Uterus (tissue), 7 donors: ENCODE results near the genes ASB11 and SYAP1.

DNA sequence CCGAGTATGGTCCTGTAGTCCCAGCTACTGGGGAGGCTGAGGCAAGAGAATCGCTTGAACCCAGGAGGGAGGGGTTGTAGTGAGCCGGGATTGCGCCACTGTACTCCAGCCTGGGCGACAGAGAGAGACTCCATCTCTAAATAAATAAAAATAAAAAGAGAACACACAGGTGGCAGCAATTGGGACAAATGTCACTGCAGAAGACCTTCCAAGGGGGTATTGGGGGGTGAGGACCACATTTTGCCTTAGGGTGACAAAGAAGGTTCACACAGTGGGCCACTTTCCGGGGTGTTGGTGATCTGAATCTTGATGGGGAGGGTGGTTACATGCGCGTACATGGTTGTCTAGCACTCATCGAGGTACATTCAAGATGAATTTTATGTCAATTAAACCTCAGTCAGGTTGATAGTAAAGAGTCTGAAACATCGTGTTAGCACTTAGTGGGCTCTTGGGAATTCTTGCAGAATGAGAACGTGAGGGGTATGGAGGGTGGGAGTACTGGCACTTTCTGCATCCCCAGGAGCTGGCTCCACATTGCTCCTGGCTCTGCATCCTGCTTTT is 20.5 kb upstream of the TMSB4X start:
- PRO-cap, 4 experiments = no peak in any of the 4 experiments
- RAMPAGE, long total RNA, 2 experiments = no peak in any of the 2 experiments
- RRBS = no CpG with 5 or more reads among the region's 11 CpGs

DNA sequence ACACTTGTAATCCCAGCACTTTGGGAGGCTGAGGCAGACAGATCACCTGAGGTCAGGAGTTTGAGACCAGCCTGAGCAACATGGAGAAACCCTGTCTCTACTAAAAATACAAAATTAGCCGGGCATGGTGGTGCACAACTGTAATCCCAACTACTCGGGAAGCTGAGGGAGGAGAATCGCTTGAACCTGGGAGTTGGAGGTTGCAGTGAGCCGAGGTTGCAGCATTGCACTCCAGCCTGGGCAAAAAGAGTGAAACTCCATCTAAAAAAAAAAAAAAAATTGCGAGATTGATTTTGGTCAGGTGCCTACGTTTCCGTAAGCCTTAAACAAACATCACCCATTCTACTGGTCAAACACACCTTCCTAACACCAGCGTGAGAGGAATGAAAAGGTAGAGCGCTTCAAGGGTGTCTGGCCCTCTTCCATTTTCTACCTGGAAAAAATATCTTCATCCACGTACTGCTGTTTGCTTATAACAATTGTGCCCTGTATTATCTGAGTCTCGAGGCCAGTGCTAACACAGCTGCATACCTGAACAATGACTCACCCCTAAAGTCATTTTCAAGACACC is 13.7 kb downstream of the TMSB4X start:
- PRO-cap, 4 experiments = no peak in any of the 4 experiments
- RAMPAGE, long total RNA, 2 experiments = no peak in any of the 2 experiments
- RRBS = no CpG with 5 or more reads among the region's 11 CpGs

DNA sequence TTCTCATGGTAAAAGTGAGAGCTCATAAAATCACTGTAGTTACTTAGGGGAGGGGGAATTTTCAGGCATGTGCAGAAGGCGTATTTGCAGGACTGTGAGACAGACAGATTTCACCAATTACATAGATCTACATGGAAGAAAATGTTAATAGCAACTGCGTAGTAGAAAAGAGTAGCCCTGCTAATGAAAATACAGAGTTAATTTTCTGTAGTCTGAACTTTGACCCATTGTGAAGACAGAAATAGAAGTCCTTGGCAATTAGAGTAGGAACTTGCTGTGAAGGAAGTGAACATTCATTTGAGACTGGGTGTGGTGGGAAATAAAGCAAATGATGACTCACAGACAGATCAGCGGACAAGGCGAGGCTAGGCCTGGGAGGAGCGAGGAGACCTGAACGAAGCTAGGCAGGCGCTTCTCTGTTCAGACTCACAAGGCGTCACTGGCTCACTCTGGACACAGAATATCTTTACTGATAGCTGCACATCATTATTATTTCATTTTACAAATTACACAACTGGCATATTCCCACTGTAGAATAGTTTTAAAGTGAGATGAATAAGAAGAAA is 57.2 kb upstream of the FAM9C start:
- PRO-cap, 4 experiments = peak in 4 of 4 experiments; most common plus-strand start position 437 of the sequence (in 3); most common minus-strand start position 294 of the sequence (in 1)
- RAMPAGE, long total RNA, 2 experiments = no peak in any of the 2 experiments
- RRBS = no CpG with 5 or more reads among the region's 8 CpGs

- PRO-cap, 4 experiments = no peak in any of the 4 experiments
- RAMPAGE, long total RNA, 2 experiments = no peak in any of the 2 experiments
- RRBS = no CpG with 5 or more reads among the region's 6 CpGs
Observed at GRCh38 chrX:13167876-13168273, 123.5 kb upstream of the FAM9C start.

- PRO-cap, 4 experiments = no peak in any of the 4 experiments
- RAMPAGE, long total RNA, 2 experiments = no peak in any of the 2 experiments
- RRBS = no CpG with 5 or more reads among the region's 12 CpGs
Observed at GRCh38 chrX:13201643-13202194, 118.1 kb downstream of the ATXN3L start.

- PRO-cap, 4 experiments = no peak in any of the 4 experiments
- RAMPAGE, long total RNA, 2 experiments = no peak in any of the 2 experiments
- RRBS = no CpG with 5 or more reads among the region's 3 CpGs
Observed at GRCh38 chrX:13224267-13224589, 95.6 kb downstream of the ATXN3L start.

- PRO-cap, 4 experiments = peak in 4 of 4 experiments; most common minus-strand start chrX:13379387 (in 4)
- RAMPAGE, long total RNA, 2 experiments = start-site peak on the minus strand in 2 of 2 experiments, at chrX:13379349-13379391 at its widest, 56 to 150 reads per replicate
- RRBS = no CpG with 5 or more reads among the region's 31 CpGs
Observed at GRCh38 chrX:13379096-13379784, 59.4 kb upstream of the ATXN3L start.

DNA sequence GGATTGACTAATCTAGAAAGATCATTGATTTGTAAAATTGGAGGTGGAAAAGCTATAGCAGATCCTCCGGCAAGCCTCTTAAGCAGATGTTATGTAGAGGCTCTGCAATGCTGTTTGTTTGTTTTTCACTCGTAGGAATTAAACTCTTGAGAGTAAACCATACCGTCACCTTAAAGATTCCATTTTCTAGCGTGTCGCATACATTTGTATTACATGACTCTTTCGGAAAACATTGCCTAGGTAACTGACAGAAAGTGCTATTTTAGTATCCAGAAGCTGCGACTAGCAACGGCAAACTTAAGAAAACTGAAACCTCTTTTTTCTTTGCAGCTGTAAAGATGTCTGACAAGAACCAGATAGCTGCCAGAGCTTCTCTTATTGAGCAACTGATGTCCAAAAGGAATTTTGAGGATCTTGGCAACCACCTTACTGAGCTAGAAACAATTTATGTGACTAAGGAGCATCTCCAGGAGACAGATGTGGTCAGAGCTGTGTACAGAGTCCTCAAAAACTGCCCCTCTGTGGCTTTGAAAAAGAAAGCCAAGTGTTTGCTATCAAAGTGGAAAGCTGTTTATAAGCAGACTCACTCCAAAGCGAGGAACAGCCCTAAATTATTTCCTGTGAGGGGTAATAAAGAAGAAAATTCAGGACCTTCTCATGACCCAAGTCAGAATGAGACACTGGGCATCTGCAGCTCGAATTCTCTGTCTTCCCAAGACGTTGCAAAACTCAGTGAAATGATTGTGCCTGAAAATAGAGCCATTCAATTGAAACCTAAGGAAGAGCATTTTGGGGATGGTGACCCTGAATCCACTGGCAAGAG is 9.4 kb downstream of the TCEANC start:
- PRO-cap, 4 experiments = peak in 3 of 4 experiments; most common plus-strand start position 469 of the sequence (in 1); most common minus-strand start position 284 of the sequence (in 2)
- RAMPAGE, long total RNA, 2 experiments = no peak in any of the 2 experiments
- RRBS = 52% methylated on average over 1 of the region's 11 CpGs

DNA sequence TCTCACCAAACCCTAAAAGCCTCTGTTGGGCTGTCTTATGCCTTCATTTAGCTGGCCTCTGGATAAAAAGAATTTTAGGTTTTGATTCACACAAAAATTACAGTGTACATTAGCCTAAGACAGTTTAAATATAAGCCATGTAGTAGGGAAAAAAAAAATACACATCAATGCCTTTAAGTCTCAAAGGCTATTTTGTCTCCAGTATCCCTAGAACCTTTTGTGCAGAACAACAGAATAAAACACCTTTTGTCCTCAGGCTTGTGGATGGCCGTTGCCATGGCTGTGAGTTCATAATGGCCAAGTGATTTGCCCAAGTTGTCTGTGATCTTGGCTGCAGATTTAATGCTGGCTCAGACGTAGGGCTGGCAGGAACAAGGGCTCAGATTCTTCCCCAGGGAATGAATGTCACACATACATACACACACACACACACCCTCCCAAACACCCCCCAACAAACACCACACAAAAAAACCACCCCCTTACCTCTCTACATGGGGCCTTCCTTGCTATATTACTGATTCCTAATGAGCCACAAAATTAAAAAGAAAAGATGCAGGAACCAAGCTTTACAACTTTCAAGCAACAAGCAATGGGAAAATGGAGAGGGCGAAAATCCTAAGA is 25.3 kb downstream of the GPM6B start:
- PRO-cap, 4 experiments = no peak in any of the 4 experiments
- RAMPAGE, long total RNA, 2 experiments = no peak in any of the 2 experiments
- RRBS = no CpG with 5 or more reads among the region's 3 CpGs

DNA sequence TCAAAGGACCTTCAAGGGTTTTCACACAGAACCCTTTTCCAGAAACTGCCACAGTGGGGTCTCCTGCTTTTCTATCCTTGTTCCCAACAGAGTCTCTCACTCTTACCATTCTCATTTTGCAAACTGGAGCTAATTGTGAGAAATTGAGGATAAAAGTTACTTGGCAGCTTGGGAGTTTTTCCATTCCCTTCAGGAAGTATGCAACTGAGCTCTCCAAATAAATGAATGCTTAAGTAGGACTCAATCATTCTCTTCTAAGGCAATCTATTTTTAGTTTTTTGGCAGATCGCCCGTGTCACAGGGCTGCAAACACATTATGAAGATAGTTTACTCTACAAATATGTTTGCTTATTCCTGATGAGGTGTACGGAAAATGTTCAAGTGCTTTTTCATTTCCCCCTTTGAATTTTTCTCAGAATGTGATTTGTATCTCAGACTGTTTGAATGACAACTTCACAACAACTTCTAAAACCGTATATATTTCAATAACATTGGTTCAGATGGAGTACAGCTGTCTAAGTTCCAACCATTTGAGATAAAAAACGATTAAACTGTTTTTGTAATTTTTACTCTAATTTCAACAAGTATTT is 5.3 kb downstream of the ASB11 start:
- PRO-cap, 4 experiments = peak in 1 of 4 experiments; most common minus-strand start position 227 of the sequence (in 1)
- RAMPAGE, long total RNA, 2 experiments = no peak in any of the 2 experiments
- RRBS = no CpG with 5 or more reads among the region's 5 CpGs

DNA sequence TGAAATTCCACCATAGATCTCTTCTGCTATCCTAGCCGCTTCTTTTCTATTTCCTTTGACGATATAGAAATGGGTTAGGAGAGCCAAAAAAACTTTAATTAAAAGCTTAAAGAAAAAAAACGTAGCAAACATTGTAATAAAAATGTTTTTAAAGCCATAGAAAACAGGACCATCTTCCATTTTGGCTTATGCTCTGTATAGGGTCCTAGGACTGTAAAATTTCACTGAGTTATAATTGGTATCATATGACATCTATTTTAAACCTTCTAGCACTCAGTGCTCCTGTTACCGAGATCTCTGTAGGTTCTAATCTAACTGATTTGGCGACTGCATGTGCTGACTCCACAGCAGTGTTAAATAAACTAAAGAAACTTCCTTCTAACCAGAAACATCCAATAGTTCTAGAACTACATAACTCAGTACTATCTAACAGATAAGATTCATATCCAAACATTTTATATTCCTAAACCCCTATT is at the start of gene ASB11:
ASB11 (minus strand) TSS at position 215 of the 476 bp plus-strand sequence.
- PRO-cap, 4 experiments = no peak in any of the 4 experiments
- RAMPAGE, long total RNA, 2 experiments = no peak in any of the 2 experiments
- RRBS = no CpG with 5 or more reads among the region's 5 CpGs

GRCh38 chrX:15335631-15335962 is 274 bp upstream of the PIGA start:
- PRO-cap, 4 experiments = peak in 4 of 4 experiments; most common plus-strand start chrX:15335723 (in 4)
- RAMPAGE, long total RNA, 2 experiments = no peak in any of the 2 experiments
- RRBS = 19% methylated on average over 7 of the region's 26 CpGs

DNA sequence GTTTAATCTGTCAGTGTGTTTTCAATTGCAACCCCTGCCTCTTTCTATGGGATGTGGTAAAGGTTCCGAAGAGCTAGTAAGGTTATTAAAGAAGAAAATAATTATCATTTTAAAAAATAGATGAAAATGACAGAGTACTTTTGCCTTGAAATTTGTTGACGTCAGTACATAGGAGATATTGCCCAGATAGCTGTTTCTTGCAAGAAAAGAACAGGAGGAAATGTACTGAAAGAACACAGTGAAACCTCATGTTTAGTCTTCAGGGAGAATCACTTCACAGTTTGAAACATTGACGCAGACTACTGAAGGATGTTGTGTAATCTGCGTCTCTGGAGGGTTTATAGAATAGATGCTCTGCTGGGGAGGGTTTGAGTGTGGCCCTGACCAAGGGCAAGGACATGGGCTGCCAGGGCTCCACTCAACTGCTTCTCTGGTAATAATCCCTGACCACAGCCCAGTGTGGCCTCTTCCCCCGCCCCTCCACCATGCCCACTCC is 15.7 kb upstream of the ACE2 start:
- PRO-cap, 4 experiments = no peak in any of the 4 experiments
- RAMPAGE, long total RNA, 2 experiments = no peak in any of the 2 experiments
- RRBS = no CpG with 5 or more reads among the region's 5 CpGs

- PRO-cap, 4 experiments = peak in 1 of 4 experiments; most common minus-strand start chrX:15747970 (in 1)
- RAMPAGE, long total RNA, 2 experiments = no peak in any of the 2 experiments
- RRBS = no CpG with 5 or more reads among the region's 14 CpGs
Observed at GRCh38 chrX:15747652-15748267, 9.7 kb downstream of the CA5B start.

DNA sequence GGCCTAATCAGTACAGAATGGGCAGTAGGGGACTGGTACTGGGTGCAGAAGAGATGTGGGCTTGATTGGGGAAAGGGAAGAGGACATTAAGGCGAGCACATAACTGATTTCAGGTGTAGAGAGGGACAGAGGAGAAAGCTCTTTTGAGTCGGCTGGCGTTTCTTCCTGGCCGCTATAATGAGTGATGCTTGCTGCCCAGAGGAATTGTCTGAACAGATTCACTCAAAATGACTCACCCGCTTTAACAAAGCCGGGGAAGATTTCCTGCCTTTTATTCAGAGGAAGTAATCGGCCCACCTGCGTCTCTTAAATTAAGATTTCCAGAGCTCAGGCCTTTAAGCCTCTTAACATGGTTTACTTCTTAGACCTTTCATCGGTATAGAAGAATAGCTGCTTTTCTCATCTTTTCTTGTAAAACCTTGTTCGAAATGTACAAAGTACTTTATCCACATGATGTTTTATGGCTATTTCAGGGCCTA is 102.1 kb upstream of the AP1S2 start:
- PRO-cap, 4 experiments = no peak in any of the 4 experiments
- RAMPAGE, long total RNA, 2 experiments = no peak in any of the 2 experiments
- RRBS = no CpG with 5 or more reads among the region's 10 CpGs

GRCh38 chrX:16711661-16712282 is 697 bp downstream of the CTPS2 start:
- PRO-cap, 4 experiments = peak in 4 of 4 experiments; most common plus-strand start chrX:16711974 (in 4); most common minus-strand start chrX:16712141 (in 1)
- RAMPAGE, long total RNA, 2 experiments = no peak in any of the 2 experiments
- RRBS = 3% methylated on average over 36 of the region's 53 CpGs

- PRO-cap, 4 experiments = peak in 4 of 4 experiments; most common plus-strand start chrX:16719639 (in 4); most common minus-strand start chrX:16719507 (in 4)
- RAMPAGE, long total RNA, 2 experiments = start-site peak on the plus strand in 1 of 2 experiments, at chrX:16719645-16719664 at its widest, 52 reads per replicate
- RRBS = 1% methylated on average over 14 of the region's 66 CpGs
Observed at GRCh38 chrX:16719048-16720435, at the start of gene SYAP1. Gene SYAP1, plus strand, starts transcription at chrX:16719612.

GRCh38 chrX:16807979-16808548 is 21.8 kb downstream of the TXLNG start:
- PRO-cap, 4 experiments = peak in 3 of 4 experiments; most common minus-strand start chrX:16808121 (in 3)
- RAMPAGE, long total RNA, 2 experiments = no peak in any of the 2 experiments
- RRBS = no CpG with 5 or more reads among the region's 4 CpGs

GRCh38 chrX:16892717-16893340 is 22.7 kb upstream of the RBBP7 start:
- PRO-cap, 4 experiments = no peak in any of the 4 experiments
- RAMPAGE, long total RNA, 2 experiments = no peak in any of the 2 experiments
- RRBS = no CpG with 5 or more reads among the region's 8 CpGs

GRCh38 chrX:16914203-16914571 is 32.3 kb upstream of the REPS2 start:
- PRO-cap, 4 experiments = no peak in any of the 4 experiments
- RAMPAGE, long total RNA, 2 experiments = no peak in any of the 2 experiments
- RRBS = no CpG with 5 or more reads among the region's 3 CpGs